ENCODE measurements around a stretch of chr2.

- PRO-cap = no peak
- RAMPAGE, long total RNA, 2 experiments = no peak in any of the 2 experiments
Observed at GRCh38 chr2:238281976-238282380, 6.4 kb downstream of the PER2 start.

DNA sequence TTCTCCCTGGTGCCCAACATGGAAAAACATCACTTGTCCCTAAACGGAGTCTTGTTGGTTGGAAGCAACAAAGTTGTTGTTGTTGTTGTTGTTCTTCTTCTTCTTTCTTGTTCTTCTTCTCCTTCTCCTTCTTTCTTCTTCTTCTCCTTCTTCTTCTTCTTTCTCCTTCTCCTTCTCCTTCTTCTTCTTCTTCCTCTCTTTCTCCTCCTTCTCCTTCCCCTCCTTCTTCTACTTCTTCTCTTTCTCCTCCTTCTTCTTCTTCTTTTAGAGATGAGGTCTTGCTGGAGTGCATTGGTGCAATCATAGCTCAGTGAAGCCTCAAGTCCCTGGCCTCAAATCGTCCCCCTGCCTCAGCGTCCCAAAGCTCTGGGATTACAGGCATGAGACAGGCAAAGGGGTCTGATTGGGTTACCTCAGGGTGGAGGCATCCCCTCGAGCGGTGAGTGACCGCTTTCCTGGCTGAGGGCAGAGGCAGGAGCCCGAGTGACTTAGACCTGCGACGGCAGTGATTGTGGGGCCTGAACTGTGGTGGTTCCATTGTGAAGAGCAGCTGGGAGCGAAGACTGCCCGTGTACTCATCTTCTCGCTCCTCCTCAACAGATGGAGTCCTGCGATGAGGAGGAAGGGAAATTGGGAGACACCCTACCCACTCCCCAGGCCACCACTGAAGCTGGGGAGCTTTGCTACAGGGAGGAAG lies 6.9 kb upstream of the PER2 start:
- PRO-cap = no peak
- RAMPAGE, long total RNA, 2 experiments = start-site peak on the minus strand in 1 of 2 experiments, centred at position 322 of the sequence, 12 reads per replicate

DNA sequence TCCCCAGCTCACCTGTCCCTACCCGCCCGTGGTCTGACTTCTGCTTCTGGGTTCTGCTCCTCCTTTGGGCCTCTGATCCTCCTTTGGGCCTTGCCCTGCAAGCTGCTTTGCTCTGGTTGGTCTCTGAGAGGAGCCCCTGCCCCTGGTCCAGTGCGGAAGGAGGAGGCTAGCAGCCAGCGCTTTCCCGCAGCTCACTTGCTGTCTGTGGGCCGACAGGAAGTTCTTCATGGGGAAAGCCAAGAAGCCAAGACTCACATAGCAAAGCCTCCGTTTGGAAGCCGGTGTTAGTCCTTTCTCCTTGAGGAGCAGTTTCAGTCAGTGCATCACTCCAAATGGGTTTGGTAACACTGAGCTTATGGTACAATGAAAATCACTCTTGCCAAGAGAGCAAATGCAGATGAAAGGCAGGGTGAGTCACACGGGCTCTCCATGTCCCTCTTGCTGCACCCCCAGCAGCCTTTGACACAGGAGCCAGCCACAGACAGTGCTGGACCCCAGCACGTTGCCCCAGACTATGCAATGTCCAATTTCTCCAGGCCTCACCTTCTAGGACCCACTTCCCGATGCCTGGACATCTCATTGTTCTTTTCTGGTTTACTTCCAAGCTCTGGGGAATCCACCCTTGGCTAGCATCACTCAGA lies 174.7 kb downstream of the ASB1 start:
- PRO-cap = no peak
- RAMPAGE, long total RNA, 2 experiments = no peak in any of the 2 experiments

GRCh38 chr2:238790707-238791402 lies 57.0 kb upstream of the TWIST2 start:
- PRO-cap = no peak
- RAMPAGE, long total RNA, 2 experiments = no peak in any of the 2 experiments

DNA sequence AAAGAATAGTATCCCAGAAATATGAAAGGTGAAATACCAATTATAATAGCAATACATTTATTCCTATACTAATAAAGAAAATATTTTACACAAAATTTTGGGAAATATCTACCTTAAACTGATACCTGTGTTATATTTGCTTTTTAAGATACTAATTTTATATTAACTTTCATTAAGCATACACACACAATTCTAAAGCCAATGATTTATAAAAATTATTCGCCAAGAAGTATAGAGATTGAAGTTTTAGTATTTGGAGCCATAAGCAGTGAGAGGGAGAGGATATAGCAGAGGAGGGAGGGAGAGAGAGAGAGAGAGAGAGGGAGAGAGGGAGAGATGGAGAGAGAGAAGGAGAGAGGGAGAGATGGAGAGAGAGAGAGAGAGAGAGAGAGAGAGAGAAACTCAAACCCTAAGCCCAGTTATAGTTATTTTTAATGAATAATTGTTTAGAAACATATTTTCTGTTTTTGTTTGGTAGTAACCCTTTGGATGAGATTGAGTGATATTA lies 5.3 kb downstream of the TWIST2 start:
- PRO-cap = no peak
- RAMPAGE, long total RNA, 2 experiments = no peak in any of the 2 experiments

- PRO-cap = no peak
- RAMPAGE, long total RNA, 2 experiments = no peak in any of the 2 experiments
Observed at GRCh38 chr2:239211764-239212044, 189.1 kb downstream of the HDAC4 start.

DNA sequence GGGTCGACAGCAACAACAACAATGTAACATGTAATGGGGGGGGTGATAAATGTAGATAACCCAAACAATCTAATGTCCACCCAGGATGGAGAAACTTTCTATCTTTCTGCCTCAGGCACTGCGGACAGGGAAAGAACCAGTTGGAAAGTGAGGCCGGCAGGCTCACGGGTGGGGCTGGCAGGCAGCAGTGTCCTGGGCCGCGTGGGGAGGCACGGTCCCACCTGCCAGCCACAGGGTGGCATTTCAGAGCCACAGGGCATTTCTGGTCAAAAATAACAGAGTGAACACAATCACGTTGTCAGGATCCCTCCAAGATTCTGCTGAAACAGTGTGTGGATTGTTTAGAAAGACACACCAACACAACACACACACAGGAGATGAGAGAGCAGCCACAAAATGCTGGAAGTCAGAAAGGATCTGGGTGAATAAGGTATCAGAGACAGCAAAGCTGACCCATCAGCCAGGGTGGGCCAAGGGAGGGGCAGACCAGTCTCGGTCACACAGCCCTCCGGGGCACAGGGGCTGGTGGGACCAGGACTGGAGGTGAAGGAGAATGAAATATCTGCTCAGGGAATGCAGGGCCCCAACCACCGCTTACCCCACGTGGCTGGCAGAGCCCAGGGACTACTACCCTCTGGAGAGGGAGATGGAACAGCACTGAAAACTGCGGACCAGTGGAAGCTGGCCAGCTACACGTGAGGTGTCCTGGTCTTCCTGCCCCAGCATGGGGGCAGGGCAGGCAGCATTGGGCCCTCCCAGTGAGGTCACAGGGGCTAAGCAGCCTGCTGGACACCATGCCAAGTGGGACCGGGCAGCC lies 174.0 kb downstream of the HDAC4 start:
- PRO-cap = no peak
- RAMPAGE, long total RNA, 2 experiments = start-site peak on the minus strand in 1 of 2 experiments, centred at position 512 of the sequence, 6 reads per replicate

GRCh38 chr2:239236764-239237113 lies 164.1 kb downstream of the HDAC4 start:
- PRO-cap = unidirectional peak, plus-strand start at chr2:239237035
- RAMPAGE, long total RNA, 2 experiments = no peak in any of the 2 experiments

DNA sequence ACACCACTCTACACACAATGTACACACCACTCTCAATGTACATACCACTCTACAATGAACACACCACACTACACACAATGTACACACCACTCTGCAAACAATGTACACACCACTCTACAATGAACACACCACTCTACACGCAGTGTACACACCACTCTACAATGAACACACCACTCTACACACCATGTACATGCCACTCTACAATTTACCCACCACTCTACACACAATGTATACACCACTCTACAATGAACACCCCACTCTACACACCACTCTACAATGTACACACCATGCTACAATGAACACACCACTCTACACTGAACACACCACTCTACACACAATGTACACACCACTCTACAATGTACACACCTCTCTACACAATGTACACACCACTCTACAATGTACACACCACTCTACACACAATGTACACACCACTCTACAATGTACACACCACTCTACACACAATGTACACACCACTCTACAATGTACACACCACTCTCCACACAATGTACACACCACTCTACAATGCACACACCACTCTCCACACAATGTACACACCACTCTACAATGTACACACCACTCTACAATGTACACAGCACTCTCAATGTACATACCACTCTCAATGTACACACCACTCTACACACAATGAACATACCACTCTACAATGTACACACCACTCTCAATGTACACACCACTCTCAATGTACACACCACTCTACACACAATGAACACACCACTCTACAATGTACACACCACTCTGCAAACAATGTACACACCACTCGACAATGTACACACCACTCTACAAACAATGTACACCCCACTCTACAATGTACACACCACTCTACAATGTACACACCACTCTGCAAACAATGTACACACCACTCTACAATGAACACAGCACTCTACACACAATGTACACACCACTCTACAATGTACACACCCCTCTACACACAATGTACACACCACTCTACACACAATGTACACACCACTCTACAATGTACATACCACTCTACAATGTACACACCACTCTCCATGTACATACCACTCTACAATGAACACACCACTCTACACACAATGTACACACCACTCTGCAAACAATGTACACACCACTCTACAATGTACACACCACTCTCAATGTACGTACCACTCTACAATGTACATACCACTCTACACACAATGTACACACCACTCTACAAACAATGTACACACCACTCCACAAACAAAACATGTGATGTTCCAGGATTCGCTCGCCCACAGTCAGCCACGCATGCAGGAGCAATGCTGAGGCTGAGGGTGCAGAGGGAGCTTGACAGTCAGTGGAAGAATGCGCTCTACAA lies 118.5 kb downstream of the HDAC4 start:
- PRO-cap = no peak
- RAMPAGE, long total RNA, 2 experiments = no peak in any of the 2 experiments

DNA sequence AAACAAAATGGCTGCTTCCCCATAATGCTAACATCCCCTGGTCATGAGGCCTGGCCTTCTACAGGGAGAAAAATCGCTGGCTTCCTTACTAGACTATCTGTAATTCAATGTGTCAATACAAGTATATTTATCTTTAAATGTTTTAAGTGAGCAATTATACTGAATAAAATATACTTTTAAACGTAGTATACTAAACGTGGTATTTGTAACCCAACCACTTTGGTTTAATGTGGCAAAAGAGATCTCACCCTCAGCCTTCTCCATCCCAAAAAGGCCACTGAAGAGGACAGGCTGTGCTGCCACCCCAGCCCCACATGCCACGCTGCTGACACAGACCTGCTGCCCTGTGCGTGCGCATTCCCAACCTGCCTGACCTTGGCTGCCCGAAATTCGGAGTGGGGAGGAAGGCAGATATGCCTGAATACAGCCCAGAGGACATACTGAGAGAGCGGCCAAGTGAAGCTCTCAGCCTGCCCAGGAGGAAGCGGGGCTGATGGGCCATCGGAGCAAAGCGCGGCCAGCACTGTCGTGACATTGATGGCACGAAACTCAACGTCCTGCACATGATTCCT lies 70.1 kb downstream of the HDAC4 start:
- PRO-cap = no peak
- RAMPAGE, long total RNA, 2 experiments = no peak in any of the 2 experiments

DNA sequence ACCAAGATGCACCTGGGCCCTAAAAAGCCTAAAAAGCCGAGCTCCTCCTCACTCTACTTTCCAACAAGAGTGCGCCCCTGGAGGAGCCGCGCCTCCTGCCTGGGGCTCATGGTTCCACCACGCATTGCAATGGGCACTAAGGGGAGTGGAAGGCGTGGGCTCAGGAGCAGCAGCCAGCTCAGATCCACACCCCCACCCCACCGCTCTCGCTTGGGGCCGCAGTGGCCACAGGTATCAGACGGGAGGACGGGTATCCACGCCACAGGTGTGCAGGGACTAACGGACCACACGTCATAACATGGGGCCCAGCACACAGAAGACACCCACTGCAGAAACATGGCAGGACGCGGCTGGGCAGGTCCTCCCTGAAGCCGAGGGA lies 13.1 kb downstream of the HDAC4 start:
- PRO-cap = no peak
- RAMPAGE, long total RNA, 2 experiments = no peak in any of the 2 experiments

DNA sequence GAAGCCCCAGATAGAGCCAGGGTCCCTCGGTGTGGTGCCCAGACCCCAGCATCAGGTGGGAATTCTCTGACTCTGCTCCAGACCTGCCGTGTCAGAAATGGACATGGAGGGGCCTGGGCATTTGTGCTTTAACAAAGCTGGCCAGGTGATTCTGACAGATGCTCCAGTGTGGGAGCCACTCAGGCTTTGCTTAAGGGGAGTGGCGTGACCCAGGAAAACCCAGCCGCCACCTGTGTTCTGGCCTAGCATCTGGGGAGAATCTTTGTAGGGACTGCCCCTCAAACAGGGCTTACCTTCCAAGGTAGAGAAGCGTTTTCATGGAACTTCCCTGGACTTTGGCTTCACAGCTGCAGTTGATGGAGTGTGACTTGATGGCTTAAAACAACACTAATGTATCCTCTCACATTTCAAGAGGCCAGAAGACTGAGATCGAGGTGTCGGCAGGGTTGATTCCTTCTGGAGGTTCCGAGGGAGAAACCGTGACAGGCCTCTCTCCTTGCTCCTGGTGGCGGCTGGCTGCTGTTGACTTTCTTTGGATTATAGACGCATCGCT lies 57.0 kb upstream of the HDAC4 start:
- PRO-cap = unidirectional peak, minus-strand start at position 262 of the sequence
- RAMPAGE, long total RNA, 2 experiments = no peak in any of the 2 experiments

- PRO-cap = no peak
- RAMPAGE, long total RNA, 2 experiments = no peak in any of the 2 experiments
Observed at GRCh38 chr2:239770222-239770638, 254.9 kb downstream of the NDUFA10 start.

DNA sequence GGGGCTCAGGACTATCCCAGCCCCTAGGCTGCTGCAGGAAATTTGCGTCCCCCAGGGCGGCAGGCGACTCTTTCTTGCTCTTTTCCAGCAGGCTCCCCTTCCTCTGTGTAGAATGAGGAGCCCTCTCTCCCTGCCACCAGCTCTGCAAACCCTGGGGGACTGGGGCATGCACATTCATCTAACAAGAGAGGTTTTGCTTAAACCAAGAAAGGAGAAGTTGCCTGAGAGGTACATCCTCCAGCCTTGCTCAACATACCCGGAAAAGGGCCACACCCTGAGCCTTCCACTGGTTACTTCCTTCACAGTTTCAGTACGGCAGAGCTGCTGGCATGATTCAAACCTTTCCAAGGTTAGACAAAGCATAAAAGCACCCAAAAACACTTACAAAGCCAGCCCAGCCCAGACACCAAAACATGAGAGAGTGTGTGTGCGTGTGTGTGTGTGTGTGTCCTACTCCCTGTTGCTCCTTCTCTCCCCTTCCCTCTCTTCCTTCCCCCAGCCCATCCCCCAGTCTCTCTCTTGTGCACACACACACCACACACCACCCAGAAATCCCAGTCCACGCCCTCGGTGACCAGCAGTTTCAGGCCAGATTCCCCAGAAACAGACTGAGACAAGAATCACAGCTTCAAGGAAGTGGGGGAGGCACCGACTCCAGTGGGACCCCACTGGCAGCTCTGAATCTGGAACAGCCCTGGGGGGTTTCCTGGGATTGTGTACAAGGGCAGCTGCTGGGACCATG lies 113.7 kb downstream of the NDUFA10 start:
- PRO-cap = no peak
- RAMPAGE, long total RNA, 2 experiments = no peak in any of the 2 experiments

GRCh38 chr2:239937195-239937582 lies 88.0 kb downstream of the NDUFA10 start:
- PRO-cap = no peak
- RAMPAGE, long total RNA, 2 experiments = no peak in any of the 2 experiments

DNA sequence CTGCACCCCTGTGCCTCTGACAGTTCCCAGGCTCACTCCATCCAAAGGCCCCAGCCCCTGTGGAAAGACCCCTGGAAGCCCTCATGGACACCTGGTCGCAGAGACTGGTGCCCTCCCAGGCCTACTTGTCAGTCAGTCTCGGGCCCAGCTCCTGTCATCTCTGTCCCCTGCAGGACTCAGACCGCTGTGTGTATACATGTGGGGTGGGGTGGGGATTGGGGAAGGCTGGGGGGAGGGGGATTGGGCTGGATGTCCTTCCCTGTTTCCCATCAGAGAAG lies 96.4 kb upstream of the OTOS start:
- PRO-cap = no peak
- RAMPAGE, long total RNA, 2 experiments = no peak in any of the 2 experiments

DNA sequence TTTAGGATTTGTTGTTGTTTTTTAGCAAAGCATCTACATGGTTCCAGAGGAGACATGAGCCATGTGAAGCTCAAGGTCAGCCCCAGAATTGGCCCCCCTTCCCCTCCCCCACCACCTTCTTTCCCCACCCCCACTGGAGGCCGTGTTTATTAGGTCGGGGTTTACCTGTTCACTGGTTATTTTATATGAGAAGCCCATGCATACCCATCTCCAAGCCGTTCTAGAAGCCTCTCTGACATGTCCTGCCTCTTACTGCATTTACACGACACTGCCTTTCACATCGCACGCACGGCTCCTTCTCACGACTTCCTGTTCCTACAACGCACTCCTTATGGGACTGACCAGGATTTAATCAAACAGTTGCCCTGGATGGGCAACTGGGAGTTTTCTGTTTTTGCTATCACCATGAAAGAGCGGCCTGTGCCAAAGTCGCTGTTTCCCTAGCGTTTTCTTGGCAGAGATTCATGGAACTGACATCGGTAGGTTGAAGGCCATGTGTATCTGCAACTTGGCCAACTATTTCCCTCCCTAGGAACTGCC lies 97.0 kb upstream of the OTOS start:
- PRO-cap = no peak
- RAMPAGE, long total RNA, 2 experiments = no peak in any of the 2 experiments

GRCh38 chr2:240259091-240259529 lies 118.7 kb upstream of the OTOS start:
- PRO-cap = no peak
- RAMPAGE, long total RNA, 2 experiments = no peak in any of the 2 experiments

DNA sequence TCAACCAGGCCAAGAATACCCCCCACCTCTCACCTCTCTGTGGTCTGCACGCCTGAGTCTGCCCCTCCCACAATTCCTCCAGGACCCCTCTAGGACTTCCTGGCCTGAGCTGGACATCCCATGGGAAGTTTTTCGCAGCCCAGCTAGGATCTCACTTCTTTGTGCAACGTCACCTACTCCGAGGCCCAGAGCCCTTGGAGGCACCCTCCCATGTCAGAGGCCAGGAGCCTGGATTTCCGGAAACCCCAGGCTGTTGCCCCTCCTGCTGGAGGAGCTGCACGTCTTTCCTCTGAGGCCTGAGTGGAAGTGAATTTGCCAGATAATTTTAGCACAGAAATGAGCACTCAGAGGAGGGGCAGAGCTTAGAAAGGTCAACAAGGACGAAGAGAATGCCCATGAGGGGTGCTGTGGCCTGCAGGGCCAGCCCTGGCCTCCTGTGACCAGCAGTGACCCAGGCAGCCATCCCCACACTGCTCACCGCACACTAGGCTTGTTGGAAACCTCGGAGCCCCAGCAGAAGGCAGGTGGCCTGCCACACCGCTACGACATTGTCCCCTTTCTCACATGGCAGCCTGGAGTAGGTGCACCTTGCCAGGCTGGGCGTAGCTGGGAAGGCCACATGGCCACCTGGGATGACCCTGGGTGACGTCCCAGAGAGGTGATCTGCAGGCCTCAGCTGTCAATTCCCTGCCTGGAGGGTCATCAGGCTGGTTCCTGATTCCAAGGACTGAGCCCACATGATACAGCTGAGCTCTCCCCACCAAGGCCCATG lies 119.3 kb upstream of the OTOS start:
- PRO-cap = no peak
- RAMPAGE, long total RNA, 2 experiments = no peak in any of the 2 experiments

GRCh38 chr2:240436684-240436978 lies 1.2 kb downstream of the GPC1 start:
- PRO-cap = no peak
- RAMPAGE, long total RNA, 2 experiments = no peak in any of the 2 experiments